Cardiac septum (tissue), 1 donor: ENCODE measurements around the genes LSM14B, MTG2 and GATA5.

DNA sequence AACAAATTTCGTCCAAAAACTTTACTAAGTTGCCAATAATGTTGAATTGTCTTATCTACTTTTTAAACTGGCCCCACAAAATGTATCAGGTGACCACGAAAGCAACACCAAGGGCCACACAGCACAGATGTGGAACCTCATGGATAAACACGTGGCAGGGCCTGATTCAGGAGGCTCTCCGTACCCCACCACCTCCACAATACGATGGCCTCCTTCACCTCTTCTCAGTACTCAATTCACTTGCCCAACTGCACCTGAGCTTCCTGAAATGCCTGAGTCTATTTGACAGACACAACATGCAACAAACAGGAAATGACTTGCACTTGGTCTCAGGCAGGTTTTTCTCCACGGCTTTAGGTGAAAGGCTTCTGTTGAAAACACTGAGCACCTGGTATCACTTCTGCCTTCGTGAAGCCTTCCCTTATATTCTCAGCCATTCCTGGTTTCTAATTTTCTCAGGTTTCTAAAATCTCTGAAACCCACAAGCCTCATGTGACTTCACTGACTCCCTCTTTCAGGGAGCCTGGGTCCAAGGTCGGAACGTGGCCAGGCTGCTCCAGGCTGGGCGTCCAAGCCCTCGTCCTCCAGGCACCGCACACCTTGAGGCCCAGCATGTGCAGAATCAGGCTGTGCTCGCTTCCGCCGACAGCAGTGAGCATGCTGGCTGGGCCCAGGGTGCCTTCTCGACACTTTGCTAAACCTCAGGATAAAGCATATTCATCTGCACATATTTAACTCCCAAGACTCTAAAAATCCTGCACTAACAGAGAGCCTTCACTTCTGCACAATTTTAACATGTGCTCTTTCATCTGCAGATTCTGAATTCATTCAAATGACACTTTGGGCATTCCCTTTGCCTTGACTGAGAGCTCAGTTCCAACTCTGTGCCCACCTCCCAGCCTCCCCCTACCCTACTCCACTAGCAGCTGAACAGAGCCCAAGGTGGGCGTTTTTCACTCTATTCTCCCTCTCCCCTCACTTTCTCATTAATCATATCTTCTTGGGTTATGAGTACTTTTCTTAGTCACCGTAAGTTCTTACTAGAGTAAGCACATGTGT is 34.7 kb downstream of the TAF4 start:
- PRO-cap = no peak

DNA sequence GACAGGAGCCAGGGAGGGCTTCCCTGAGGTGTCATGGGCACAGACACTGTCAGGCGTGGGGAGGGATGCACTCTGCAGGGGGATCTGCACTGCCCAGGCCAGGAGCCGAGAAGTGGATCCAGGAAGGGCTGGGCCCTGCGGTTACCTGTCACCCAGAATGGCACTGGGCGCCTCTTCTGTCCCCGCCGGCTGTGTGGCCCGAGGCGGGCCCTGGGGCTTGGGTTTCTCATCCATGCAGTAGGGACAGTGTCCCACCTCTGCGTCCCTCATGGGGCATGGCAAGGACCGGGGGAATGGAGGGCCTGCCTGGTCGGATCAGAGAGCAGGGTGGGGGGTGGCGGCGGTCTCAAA is 25.3 kb upstream of the LSM14B start:
- PRO-cap = unidirectional peak, plus-strand start at position 53 of the sequence

- PRO-cap = bidirectional peak, plus-strand start at chr20:62122369, minus-strand start at chr20:62122122
Measured at GRCh38 chr20:62121969-62122800, at the start of gene LSM14B. Gene LSM14B (plus strand): TSS chr20:62122475.

DNA sequence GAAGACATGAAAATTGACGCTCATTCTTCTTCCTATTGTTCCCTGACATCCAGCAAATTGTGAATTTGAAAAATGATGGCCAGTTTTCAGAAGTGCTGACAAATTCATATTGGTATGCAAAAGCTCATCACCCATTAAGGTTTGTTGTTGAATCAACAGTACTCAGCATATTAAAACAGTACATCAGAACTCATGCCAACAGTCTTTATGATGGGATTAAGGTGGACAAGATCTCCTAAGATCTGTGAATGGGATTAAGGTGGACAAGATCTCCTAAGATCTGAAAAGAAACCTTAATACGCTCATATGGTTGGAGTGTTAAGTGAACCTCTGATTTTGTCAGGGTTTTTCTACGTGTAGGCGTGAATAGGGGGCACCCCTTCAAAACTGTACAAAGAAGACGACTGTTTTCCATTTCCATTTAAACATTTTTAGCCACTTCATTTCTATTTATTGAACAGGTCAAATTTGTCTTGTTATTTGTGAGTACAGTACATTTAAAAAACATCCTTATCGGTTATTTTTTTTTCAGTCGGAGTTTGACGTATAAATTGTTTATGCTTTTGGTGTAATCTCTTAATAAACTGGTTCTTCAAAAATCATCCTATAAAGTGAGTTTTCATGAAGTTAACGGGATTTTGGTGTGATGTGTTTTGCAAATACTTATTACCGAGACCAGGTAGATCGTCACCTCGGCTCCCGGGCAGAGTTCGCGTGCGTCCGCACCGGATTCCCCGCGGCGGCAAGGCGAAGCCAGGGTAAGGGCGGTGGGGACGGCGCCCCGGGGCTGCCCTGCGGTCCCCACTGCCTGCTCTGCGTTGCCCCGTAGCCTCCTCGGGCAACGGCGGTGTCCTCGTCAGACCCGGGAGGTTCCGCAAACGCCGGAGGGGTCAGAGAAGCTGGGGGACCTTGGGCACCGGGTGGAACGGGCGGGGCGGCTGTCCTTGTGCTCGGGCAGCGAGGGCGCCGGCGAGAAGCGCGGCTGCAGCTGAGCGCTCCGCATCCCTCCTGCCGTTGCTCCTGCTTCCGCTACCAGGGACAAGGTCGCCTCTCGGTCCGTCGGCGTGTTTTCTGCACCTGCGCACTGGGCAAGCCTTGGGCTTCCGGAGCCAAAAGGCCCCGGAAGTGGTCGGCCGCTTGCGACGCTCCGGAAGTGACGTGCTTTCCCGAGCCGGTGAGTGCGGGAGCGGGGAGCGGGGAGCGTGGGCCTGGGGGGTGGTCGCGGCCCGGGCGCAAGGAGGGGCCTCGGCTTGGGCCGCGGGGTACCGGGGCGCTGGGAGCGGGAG is at the start of gene MTG2:
TSS of gene MTG2 (plus strand) at position 1,145 of the 1,286 bp plus-strand sequence.
- PRO-cap = bidirectional peak, plus-strand start at position 1,156 of the sequence, minus-strand start at position 1,016 of the sequence

DNA sequence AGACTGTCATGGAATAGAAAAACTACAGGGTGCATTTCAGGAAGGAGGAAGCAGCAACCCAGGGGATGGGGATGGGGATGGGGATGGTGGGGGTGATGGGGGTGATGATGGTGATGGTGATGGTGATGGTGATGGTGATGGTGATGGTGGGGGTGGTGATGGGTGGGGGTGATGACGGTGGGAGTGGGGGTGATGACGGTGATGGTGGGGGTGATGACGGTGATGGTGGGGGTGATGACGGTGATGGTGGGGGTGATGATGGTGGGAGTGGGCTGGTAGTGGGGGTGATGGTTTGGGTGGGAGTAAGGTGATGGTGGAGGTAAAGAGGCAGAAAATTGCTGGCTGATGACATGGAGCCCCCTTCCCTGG is 17.5 kb downstream of the LAMA5 start:
- PRO-cap = no peak

DNA sequence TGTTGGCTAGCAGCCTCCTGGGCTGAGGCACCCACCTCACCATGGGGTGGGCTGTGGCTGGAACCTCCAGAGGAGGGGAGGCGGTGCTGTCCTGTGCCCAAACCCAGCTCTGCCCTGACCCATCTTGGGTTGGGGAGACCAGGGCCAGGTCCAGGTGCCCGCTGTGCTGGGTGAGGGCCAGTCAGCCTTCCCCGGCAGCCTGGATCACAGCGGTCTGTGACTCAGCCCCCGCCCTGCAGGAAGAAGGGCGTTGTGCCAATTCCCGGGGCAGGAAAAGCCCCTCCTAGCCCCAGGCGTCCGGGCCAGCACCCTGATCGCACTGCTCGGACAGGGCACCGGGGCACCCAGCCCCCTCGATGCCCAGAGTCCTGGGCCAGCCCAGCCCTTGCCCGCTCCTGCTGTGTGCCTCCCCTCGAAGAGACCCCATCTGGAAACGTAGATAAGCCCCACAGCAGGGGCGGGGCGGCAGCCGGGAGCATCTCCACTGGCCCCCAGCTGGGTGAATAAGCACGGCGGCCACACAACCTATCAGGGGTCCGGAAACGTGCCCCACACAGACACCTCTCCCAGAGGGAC is 10.0 kb downstream of the LAMA5 start:
- PRO-cap = bidirectional peak, plus-strand start at position 292 of the sequence, minus-strand start at position 216 of the sequence

DNA sequence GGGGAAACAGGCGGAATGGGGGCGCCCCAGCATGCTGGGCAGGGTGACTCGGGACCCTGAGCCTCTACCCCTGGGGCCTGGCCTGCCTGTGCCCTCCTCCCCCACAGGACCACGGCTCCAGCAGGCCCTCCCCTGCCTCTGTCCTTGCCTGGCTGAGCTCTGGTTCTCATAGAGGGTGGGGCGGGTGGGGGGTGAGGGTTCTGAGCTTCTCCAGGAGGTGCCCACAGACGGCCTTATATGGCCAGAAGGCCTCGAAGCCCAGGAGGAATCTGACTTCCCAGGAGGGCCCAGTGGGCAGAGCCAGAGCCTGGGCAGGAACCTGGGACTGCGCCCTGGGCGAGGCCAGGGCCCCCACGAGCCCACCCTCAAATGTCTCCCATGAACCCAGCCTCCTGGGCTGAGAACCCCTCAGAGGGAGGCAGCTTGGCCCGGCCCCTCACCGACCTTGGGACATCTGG is 5.2 kb upstream of the LAMA5 start:
- PRO-cap = no peak

GRCh38 chr20:62389146-62389884 is 2.4 kb downstream of the RPS21 start:
- PRO-cap = no peak

DNA sequence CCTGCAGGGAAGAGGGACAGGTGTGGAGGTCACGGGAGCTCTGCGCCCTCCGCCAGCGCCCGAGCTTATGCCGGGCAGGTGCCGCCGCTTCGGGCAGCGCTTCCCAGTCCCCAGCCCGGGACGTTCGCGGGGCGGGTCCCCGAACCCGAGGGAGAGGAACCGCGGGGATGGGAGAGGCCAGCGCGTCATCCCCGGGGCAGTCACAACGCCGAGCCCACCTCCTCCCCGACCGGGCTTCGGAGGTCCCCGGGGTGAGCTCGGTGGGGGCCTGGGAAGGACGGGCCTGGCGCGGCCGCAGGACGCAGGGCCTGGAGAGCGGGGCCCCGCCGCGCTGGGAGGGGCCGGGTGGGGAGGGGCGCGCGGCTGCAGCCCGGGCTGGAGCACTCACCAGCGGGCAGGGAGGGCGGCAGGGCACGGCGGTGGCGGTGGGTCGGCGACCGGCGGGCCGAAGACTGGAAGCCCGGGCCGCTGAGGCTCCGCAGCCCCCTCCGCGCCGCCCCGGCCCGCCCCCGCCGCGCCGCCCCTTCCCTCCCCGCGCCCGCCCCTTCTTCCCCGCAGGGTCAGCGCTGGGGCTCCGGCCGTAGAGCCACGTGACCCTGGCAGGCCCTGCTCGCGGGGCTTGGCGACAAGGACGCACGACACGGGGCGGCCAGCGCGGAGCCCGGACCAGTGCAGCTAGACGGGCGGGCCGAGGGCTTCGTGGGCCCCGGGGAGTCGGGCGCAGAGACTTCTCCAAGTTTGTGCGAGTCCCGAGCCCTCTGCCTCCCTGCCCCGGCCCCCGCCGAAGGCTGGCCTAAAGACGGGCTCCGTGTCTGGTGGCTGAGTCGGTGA is at the start of gene GATA5:
TSS of gene GATA5 (minus strand) at position 454 of the 831 bp plus-strand sequence.
- PRO-cap = no peak

DNA sequence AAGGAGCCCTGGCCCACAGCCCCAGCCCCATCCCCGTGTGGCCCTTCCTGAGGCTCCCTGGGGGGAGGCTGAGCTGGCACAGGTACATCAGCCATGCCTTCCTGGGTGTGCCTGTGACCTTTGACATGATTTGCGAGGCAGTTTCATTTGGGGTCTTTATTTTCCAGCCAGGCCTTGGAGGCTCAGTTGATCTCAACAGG is 37.9 kb upstream of the GATA5 start:
- PRO-cap = no peak

DNA sequence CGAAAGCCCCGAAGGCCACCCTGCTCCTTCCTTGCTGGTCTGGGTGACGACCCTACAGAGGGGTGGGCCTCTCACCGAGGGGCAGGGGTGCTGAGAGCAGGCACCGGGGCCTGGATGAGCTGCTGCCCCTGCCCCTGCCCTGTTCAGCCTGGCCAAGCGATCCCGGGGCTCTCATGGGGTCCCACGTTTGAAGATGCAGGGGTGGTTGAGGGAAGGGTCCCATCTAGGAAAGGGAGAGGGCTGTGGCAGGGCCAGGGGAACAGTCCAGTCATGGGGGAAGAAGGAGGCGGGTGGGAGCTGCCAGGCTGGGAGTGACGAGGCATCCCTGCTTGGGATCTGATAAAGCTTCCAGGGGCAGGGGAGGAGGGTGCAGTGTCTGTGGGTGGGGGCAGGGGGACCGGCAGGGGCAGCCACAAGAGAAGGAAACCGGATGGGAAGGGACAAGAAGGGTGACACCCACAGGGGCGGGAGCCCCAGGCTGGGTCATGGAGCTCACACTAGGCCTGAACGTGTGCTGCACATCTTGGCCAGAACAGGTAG is 57.8 kb upstream of the GATA5 start:
- PRO-cap = no peak

- PRO-cap = bidirectional peak, plus-strand start at chr20:62537248, minus-strand start at chr20:62537138
Measured at GRCh38 chr20:62536971-62537471, 61.2 kb upstream of the GATA5 start.

GRCh38 chr20:62539606-62540083 is 63.9 kb upstream of the GATA5 start:
- PRO-cap = no peak

GRCh38 chr20:62553646-62554244 is 78.0 kb upstream of the GATA5 start:
- PRO-cap = unidirectional peak, plus-strand start at chr20:62553959

- PRO-cap = no peak
Measured at GRCh38 chr20:62559430-62559935, 82.8 kb upstream of the SLCO4A1 start.

- PRO-cap = unidirectional peak, plus-strand start at chr20:62573195; unidirectional peak, plus-strand start at chr20:62573224
Measured at GRCh38 chr20:62573011-62573294, 69.3 kb upstream of the SLCO4A1 start.

DNA sequence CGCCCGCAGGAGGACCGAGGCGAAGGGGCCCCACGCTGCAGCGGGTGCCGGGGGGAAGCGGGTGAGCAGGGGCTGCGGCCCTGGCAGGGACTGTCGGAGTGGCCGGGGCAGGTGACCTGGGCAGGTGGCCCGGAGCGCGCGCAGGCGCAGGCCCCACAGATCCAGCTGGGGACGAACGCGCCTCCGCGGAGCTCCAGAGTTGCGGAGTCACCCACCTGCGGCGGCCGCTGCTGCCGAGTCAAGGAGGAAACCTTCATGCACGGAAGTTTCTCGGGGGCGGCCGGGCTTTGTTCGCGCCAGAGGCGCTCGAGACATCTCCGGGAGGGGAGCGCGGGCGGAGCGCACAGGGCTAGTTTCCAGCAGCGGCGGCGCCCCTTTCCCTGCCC is 489 bp downstream of the SLCO4A1 start:
- PRO-cap = no peak

DNA sequence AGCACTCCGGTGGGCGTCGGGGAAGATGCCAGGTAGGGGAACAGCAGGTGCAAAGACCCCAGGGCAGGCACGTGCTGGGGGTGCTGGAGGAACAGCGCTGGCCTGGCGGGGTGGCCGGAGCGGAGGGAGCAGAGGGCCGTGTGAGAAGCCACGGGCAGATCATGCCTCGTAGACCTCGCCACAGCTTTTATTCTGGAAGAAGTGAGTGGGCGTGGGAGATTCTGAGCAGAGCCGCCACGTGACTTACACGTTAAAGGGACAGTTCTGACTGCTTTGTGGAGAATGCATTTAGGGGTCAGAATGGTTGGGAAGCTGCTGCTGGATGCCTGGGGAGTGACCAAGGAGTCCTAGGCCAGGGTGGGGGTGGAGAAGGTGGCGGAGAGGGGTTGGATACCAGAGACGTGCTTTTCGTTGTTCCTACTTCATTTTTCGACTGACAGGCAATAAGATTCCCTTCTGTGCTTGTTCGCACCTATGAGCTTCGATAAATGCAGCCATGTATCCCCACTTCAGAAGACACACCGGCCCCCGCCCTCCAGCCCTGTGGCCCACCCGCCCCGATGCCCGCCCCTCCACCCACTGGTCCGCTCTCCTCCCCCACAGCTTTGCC is 9.5 kb downstream of the NTSR1 start:
- PRO-cap = no peak

DNA sequence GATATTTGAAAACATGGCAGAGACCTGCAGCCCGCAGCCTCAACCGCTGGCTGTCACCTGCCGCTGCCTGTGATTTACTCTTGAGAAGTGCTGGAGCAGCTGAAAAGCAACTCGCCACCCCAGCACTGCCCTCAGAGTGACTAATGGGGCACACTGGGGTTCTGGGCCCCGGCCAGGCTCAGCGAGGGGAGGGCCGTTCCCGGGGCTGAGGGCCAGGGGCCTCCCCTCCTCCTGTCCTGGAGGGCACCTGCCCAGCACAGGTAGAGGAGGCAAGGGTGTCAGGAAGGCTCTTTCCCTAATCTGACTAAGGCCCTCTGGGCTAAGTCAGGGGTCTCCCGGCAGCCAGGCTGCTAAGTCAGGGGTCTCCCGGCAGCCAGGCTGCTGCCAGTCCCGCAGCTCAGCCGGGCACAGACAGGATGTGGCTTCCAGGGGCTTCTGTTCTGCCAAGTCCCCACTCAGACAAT is 32.2 kb downstream of the NTSR1 start:
- PRO-cap = no peak

GRCh38 chr20:62831378-62831951 is 14.6 kb downstream of the COL9A3 start:
- PRO-cap = no peak